LNCaP clone FGC (cell line): ENCODE measurements around the gene AGPAT4.

DNA sequence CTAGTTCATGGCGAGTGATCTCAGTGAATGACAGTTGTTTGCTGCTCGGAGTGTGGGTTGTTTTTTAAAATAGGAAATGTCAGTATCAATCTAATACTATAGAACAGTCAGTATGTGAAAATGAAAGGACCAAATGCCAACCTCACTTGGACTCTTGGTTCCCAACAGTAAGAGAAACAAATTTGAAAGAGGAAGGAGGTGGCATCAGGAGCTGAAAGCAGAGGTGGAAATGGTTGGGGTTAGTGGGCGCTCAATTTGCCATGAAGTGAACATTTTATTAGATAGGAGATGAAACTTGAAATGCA is 1.6 kb upstream of the PNLDC1 start:
- RRBS, 2 experiments: no CpG with 5 or more reads among the region's 3 CpGs

DNA sequence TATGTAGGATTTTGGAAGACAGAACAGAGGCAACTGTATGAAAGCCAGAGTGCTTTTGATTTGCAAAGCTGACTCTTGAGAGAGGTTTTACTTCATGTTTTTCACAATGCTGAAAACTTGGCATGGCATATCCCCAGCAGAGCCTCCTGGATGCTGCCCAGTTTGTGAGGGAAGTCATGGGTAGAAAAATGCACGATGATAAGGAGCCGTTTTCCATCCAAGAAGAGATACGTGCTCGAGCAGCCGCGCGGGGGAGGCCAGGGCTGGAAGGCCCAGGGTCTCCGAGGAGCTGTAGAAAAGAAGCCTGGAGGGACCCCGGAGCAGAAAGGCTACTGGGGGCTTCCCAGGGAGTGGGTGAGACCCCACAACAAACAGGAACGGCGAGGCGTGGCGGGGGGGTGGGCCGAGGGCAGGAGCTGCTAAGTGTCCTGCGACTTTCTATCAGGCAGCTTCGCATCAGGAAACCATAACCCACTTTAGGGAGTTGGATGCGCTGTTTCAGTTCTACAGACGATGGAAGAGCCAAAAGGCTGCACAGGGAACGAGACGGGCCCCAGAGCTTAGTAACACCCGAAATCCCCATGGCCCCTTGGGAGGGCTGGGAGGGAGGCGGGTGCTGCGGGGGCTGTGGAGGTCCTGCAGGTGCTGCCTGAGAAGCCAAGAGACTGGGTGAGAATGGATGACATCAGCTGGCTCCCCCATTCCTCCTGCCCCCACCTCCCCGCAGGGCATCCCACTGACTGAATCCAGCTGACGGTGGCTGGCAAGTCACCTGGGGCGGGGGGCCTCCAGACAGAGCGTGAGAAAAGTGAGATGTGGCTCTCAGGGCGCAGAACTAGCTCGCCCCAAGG is 36.5 kb downstream of the PNLDC1 start:
- RRBS, 2 experiments: no CpG with 5 or more reads among the region's 29 CpGs

DNA sequence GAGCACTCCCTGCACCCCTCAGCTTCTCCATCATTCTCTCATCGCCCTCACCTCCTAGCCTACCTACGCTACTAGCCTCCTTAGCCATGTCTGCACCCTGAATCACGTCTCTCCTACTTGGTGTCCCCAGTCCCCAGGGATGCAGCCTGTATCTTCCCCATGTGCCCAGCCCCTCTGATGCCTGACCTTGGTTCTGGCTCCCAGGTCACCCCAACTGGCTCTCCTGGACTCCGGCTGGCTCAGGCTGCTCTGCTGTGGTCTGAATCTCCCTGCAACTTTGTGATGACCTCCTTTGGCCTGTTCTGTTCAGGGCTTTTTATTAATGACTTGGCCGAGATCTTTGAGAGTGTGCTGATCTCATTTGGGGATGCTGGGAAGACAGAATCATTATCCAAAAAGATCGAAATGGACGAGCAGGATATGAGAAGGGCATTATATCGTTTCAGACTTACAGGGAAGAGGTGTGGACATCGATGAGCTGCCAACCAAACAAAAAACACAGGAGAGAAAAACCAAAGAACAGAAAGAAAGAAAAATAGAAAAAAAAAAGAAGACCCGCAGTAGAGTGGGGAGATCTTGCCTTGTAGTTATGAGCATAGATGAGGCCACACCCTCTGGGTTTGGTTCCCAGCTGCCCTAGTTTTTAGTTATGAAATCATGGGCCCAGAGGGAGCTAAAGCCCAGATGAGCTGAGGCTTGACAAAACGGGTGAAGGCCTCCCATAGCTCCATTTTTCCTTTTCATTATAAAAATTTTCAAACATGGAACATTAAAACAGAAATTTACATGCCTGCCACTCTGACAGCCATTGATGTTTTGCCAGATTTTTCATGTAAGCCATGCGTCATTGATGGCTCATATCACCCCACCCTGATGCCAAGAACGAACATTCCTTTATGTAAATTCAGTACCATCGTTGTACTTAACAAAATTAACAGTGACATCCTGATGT is 67.6 kb downstream of the IGF2R start:
- RRBS, 2 experiments: no CpG with 5 or more reads among the region's 14 CpGs

GRCh38 chr6:160064990-160065701 is 56.5 kb upstream of the SLC22A1 start:
- RRBS, 2 experiments: no CpG with 5 or more reads among the region's 14 CpGs

GRCh38 chr6:160120168-160120472 is 1.5 kb upstream of the SLC22A1 start:
- RRBS, 2 experiments: no CpG with 5 or more reads among the region's 1 CpG

- RRBS, 2 experiments: no CpG with 5 or more reads among the region's 3 CpGs
Measured at GRCh38 chr6:160431430-160431890, 83.3 kb downstream of the SLC22A3 start.

- RRBS, 2 experiments: no CpG with 5 or more reads among the region's 9 CpGs
Measured at GRCh38 chr6:160704679-160705275, 2.7 kb downstream of the PLG start.

GRCh38 chr6:160738591-160739351 is 36.7 kb downstream of the PLG start:
- RRBS, 2 experiments: no CpG with 5 or more reads among the region's 6 CpGs

GRCh38 chr6:161029497-161030072 is 38.0 kb downstream of the MAP3K4 start:
- RRBS, 2 experiments: no CpG with 5 or more reads among the region's 5 CpGs

- RRBS, 2 experiments: 91 to 96% methylated on average over 1 of the region's 13 CpGs
Measured at GRCh38 chr6:161049217-161050057, 57.9 kb downstream of the MAP3K4 start.

GRCh38 chr6:161106216-161106830 is 114.8 kb downstream of the MAP3K4 start:
- RRBS, 2 experiments: no CpG with 5 or more reads among the region's 6 CpGs

- RRBS, 2 experiments: no CpG with 5 or more reads among the region's 11 CpGs
Measured at GRCh38 chr6:161170127-161170482, 103.8 kb downstream of the AGPAT4 start.

DNA sequence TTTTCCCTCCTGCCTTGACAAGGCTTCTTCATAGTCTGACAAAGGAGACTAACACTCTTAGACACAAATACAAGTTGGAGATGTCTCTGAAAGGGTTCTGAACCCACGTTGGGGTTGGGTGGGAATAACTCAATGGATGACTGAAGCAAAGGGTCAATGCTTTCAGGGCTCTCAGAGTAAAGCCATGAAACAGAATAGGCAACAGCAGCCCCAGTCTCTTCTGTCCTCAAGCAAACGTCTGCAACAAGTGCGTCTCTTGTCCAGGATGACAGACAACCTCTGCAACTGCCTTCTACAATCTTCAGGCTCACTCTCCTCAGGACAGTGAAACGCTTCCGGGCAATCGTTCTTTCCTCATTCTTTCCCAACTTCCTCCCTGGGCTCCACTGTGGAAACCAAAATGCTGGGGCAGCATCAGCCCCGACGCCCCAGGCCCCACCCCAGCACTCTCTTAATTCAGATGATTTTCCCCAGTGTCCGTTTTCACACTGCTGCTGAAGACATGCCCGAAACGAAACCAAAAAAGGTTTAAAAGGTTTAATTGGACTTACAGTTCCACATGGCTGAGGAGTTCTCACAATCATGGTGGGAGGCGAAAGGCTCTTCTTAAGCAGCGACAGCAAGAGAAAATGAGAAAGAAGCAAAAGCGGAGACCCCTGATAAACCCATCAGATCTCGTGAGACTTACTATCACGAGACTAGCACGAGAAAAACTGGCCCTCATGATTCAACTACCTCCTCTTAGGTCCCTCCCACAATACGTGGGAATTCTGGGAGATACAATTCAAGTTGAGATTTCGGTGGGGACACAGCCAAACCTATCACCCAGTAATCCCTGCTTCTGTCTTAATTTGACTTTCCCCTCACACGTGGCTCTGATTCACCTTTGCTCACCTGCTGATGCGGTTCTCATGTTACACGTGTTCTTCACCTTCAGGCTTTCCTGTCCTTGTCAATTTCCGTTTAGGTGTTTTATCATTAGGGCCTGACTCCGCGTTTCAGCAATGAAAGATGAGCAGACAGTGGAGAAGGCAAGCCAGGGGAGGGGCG is 57.4 kb downstream of the AGPAT4 start:
- RRBS, 2 experiments: no CpG with 5 or more reads among the region's 26 CpGs

GRCh38 chr6:161273253-161274354 is at the start of gene AGPAT4:
Gene AGPAT4, minus strand, starts transcription at chr6:161274061.
- RRBS, 2 experiments: 16 to 21% methylated on average over 3 of the region's 28 CpGs

DNA sequence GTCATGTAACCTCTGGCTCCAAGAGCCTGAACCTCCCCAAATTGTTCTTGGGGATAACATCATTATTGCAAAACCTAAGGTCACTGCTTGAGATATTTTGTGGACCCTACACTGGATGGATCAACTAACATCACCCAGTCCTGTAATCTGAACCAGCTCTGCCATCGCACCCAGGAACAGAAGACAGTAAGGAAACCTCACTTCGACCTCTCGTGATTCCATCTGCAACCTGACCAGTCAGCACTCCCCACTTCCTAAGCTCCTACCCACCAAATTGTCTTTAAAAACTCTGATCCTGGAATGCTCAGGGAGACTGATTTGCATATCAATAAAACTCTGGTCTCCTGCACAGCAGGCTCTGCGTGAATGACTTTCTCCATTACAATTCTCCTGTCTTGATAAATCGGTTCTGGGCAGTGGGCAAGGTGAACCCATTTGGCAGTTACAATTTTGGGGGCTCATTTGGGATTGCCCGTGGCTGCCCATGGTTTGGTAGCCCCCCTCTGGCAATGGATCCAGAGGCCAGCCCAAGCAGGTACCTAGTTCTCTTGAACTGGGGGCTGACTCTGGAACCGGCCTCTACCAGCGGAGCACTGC is 18.3 kb upstream of the AGPAT4 start:
- RRBS, 2 experiments: no CpG with 5 or more reads among the region's 8 CpGs

- RRBS, 2 experiments: no CpG with 5 or more reads among the region's 2 CpGs
Measured at GRCh38 chr6:162234643-162234901, 493.0 kb downstream of the PRKN start.

DNA sequence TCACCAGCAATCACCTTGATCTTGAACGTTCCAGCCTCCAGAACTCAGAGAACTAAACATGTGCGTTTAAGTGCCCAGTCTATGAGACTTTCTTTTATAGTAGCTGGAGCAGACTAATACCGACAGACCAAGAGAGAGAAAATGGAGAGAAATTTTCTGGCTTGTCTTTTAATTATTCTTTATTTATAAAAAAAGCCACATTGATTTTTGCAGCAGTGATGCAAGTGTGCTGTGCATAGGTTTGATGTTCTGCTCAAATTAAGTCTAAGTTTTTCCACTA is 366.1 kb downstream of the PRKN start:
- RRBS, 2 experiments: no CpG with 5 or more reads among the region's 3 CpGs

DNA sequence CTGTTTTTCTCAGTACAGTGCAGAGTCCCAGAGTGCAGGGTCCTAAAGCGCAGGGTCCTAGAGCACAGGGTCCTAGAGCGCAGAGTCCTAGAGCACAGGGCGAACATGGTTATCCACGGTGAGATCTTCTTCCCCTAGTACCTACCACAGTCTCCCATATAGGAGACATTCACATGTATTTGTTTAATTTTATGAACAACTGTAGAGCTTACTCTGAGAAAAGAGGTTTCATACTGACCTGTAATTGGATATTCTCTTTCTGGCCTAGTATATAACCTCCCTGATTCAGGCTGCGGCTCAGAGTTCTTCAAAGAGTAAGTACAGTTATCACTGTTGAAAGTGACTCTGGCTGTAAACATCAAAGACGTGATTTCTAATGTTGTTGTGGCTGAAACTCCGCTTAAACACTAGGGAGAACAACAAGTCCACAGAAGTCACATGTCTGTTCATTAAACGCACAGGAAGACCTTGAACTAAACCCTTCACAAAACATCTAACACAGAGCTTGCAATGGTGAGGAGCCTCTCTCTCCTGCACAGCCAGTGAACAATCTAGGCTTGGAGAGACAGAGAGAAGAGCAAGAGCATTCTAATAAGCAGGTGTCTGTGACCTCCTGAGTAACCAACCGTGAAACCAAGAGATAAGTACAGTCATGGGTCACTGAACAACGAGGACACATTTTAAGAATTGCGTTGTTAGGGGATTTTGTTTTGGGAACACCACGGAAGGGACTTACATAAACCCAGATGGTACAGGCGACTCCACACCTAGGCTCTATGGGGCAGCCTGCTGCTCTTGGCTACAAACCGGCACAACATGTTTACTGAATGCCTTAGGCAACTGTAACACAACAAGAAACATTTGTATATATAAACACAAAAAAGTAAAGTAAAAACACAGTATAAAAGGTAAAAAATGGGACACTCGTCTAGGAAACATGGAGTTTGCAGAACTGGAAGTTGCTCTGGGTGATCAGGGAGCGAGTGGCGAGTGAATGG is 249.3 kb downstream of the PRKN start:
- RRBS, 2 experiments: no CpG with 5 or more reads among the region's 17 CpGs

DNA sequence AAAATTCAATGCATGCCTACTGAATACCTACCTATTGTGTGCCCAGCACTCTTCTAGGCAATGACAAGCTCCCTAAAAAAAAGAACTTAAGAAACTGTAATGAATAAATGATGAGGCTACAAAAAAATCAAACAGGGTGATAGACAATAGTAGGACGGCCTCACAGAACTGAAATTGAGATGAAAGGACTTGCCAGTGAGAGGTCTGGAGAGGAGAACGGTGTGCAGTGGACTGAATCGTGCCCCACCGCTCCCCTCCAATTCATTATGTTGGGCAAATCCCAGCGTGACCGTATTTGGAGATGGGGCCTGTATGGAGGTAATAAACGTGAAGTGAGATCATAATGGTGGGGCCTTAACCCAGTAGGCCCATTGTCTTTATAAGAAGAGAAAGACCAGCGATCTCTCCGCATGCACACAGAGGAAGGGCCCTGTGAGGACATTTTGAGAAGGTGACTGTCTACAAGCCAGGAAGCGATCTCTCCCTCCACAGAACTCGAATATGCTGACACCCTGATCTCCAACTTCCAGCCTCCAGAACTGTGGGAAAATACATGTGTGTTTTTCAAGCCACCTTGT is 326.2 kb downstream of the PACRG start:
- RRBS, 2 experiments: no CpG with 5 or more reads among the region's 11 CpGs

- RRBS, 2 experiments: no CpG with 5 or more reads among the region's 3 CpGs
Measured at GRCh38 chr6:163208794-163209140, 205.8 kb upstream of the QKI start.